ENCODE measurements around a stretch of chr1.

DNA sequence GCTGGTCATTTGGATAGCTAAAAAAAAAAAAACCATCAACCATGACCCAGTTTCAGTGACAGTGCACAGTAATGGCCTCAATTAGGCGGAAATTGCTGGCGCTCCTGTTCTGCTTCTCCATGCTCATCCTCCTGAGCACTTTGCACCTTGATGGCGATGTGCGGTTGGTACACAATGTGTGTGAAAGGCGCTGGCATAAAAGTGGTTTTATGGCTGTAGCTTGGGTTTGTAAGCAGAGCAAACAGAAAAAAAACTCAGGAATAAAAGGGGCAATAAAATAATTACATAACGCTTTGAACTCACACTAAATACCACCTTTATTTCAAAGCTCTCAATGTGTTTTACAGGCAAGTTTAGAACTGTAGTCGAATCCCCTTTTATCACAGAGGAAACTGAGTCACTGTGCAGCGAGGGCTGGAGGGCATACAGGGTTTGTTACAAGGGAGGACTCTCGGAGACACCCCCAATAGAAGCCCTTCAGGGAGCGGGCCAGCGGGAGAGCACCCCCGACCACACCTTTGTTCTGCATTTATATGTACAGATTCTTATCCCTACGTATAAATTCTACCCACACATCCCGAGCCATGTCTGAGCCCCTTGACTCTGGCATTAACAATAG lies 213.4 kb upstream of the IRF2BP2 start:
- RRBS, result no CpG with 5 or more reads among the region's 14 CpGs

- RRBS, result no CpG with 5 or more reads among the region's 19 CpGs
These were observed 256.2 kb upstream of the IRF2BP2 start for GRCh38 chr1:234865933-234866906.

DNA sequence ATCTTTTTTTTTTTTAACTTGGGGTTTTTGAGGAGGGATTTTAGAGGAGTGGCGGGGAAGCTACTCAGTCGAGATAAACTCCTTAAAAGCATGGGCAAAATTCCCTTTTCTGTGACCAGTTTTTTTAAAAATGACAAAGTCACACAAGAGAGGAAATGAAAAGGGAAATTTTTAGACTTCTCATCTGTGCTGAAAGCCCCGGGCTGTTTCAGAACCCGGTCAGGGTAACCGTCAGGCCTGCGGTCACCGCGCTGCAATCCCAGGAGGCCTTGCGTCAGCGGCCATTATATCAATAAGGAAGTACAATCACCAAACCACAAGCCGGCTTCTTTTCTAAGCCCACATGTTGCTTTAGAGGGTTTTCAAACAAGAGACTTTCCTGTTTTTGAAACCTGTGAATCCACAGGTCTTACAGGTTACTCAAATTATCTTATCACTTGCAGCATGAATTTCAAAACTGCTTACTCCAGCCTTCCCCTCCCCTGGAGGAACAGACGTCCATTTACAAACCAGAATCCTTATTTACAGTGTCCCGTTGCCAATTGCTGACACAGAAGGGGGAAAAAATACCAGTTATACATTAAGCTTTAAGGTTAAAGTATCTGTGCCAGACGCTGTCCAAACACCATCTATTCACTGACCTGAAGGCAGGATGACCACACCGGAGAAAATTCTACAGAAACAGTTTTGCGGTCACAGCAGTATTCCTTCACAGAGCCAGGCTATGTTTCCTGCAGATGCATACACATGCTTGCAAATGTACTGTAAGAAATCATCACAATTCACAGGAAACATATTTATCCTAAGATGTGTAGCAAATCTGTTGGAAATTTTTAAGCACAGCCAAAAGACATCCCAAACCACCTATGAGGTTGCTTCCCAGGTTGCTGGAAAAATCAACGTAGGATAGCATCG lies 165.3 kb downstream of the TOMM20 start:
- RRBS, result 61% methylated on average over 6 of the region's 18 CpGs

DNA sequence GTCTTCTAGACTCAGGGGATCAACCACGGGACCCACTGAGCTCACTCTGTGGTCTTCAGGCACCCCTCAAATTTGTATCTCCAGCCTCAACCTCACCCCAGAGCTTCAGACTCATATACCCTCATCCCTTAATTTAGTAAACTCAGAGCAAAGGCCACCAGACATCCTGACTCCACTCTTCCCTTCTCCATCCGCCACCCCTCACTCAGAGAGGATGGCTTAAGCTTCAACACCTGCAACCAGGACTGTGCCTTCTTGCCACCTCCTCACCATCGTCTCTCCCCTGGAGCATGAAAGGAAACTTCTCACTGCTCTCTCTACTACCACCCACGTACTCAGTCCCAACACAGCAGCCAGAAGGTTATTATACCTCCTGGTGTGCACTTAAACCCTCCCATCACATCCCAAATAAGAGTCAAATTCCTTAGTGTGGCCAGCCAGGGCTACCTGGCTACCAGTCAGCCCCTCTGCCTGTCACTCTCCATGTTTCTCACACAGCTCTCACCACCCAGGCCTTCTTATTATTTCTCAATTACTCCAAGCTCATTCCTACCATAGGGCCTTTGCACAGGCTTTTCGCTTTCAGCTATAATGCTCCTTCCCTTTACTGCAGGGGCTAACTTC lies 137.8 kb downstream of the TOMM20 start:
- RRBS, result no CpG with 5 or more reads among the region's 5 CpGs

- RRBS, result no CpG with 5 or more reads among the region's 28 CpGs
These were observed 55.1 kb downstream of the TOMM20 start for GRCh38 chr1:235073230-235074310.

DNA sequence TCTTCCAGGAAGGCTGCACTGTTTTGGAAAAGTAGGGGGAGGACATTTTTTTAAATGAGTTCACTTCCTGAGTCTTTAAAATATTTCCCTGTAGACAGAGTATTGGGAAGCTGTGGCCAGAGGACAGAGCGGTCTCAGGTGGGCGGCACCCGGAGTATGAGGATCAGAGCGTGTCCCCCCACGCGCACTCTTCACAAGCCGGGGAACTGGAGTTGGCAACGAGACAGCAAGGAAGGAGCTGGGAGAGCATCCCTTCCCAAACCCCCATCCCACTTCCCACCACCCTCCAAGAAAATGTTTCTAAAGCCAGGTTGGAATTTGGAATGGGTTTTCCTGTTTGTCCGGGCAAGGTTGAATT lies 53.1 kb downstream of the TOMM20 start:
- RRBS, result no CpG with 5 or more reads among the region's 9 CpGs

- RRBS, result no CpG with 5 or more reads among the region's 26 CpGs
These were observed 38.0 kb downstream of the TOMM20 start for GRCh38 chr1:235090347-235091319.

GRCh38 chr1:235161686-235162116 lies 651 bp upstream of the RBM34 start:
- RRBS, result no CpG with 5 or more reads among the region's 12 CpGs

- RRBS, result no CpG with 5 or more reads among the region's 1 CpG
These were observed 58.7 kb upstream of the RBM34 start for GRCh38 chr1:235219644-235220199.

- RRBS, result no CpG with 5 or more reads among the region's 14 CpGs
These were observed 56.0 kb downstream of the TBCE start for GRCh38 chr1:235423189-235423679.

DNA sequence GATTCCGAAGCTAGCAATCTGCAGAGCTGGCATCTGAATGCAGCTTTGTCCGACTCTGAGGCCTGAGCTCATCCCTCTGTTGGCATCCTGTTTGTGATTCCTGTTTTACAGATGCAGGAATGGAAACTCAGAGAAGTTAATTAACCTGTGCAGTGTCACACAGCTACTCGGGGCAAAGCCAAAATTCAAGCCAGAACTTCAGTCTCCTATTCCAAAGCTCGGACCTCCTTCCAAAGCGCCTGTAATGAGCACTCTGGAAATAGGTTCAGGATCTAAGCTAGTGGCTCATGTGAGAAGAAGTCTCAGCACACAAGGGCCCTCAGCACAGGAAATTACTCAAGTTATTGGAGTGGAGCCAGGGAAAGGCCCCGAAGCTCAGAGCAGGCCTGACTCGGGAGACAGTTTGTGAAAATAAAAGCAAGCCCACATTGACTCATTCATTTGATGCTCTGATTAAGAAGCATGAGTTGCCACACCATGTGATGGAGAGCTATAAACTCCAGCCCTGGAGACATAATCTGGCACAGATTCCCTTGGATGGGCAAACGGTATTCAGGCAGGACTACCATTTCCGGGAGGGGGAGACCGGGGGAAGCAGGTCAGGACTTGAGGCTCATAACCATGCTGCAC lies 50.6 kb upstream of the LYST start:
- RRBS, result no CpG with 5 or more reads among the region's 10 CpGs

GRCh38 chr1:236045411-236045717 lies 19.5 kb downstream of the NID1 start:
- RRBS, result no CpG with 5 or more reads among the region's 5 CpGs

DNA sequence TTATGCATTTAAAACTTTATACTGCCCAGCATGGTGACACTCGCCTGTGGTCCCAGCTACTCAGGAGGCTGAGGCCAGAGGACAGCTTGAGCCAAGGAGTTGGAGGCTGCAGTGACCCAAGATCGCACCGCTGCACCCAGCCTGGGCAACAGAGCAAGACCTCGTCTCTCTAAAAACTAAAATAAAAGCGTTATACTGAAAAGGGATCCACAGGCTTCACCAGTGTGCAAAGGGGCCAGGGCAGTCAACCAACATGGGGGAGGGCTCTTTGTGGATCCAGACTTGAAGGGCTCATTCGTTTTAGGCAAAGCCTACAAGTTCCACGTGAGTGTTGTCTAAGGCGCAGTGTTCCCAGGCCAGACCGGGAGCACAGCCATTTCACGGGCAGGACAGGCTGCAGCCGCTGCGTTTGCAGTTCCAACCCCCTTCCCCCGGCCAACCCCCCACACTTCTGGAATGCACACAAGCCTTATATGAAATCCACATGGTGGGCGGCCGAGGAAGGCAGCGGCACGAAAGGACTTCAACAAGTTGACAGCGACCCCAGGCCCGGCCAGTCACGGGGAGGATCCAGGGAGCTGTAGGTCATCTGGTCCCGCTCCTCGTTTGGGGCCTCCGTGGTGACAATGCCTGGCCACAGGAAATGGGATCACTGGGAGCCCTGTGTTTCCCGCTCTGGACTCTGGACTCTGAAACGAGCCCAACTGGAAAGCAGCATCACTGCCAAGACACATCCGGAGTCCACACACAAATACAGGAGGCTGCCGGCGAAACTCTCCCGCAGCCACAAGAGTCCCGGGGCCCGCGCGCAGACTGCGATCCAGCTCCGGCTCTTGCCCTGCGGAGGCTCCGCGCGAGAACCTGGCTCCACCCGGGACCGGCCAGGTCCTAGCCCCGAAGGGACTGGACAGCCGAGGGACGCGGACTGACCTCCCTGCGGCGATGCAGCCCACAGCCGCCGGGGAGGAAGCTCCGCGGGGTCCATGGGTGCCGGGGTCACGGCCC lies 970 bp downstream of the NID1 start:
- RRBS, result 13% methylated on average over 20 of the region's 53 CpGs

DNA sequence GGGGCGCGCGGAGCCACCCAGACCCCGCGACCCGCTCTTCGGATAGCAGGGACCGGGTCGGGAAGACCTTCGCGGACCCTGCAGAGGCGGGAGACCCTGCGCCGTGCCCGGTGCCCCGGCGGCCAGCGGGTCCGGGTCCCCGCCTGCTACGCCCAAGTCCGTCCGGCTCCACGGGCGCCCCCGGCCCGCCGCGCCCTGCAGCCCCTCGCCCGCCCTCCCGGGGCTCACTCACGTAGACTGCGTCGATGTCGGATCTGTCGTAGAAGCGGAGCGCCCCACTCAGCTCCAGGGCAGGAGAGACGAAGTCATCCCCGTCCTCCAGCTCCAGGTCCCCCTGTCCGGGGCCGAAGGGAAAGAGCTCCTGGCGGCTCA lies 281 bp downstream of the NID1 start:
- RRBS, result 9% methylated on average over 25 of the region's 44 CpGs

DNA sequence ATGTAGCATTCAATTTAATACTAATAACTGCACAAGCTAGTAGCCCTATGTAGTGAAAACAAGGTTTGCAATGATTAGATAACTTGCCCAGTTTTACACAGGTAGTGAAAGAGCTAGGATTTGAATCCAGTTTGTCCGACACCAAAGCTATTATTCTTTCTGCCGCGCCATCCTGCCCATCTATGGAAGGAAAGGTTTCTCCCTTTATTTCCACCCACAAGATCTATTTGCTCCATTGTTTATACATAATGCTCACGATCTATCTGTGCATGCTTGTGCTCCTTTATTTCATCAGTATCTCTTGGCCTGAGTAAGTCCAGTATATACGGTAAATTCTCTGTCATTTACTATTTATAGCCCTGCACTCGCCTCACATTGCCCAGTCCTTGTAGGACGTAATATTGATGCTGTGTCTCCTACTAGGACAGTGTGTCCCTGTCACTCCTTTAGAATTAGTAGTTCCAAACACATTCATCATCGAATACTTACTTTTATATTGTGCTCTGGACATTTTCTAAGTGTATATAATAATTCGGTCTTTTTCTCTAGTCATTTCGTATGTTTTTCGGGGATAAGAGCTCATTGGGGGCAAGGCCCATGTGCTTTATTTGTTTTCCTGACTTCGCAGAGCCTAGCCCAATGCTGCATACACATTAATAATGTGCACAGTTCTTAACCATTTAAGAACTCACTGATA lies 3.0 kb upstream of the NID1 start:
- RRBS, result no CpG with 5 or more reads among the region's 12 CpGs

GRCh38 chr1:236163239-236163924 lies 21.0 kb downstream of the GPR137B start:
- RRBS, result no CpG with 5 or more reads among the region's 9 CpGs

DNA sequence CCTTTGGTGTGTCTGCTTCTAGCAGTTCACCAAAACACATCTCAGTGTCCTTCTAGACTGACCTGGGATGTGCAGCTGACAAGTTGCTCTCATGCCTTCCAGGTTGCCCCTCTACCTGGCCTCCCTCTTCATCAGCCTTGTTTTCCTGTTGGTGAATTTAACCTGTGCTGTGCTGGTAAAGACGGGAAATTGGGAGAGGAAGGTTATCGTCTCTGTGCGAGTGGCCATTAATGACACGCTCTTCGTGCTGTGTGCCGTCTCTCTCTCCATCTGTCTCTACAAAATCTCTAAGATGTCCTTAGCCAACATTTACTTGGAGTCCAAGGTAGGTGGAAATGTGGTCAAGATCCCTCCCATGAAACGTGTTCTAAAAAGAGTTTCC lies 36.0 kb downstream of the GPR137B start:
- RRBS, result no CpG with 5 or more reads among the region's 7 CpGs

GRCh38 chr1:236284180-236284837 lies 2.6 kb upstream of the ERO1B start:
- RRBS, result no CpG with 5 or more reads among the region's 4 CpGs

GRCh38 chr1:236347912-236348377 lies 46.1 kb upstream of the EDARADD start:
- RRBS, result 34% methylated on average over 3 of the region's 31 CpGs